H4 (cell line): ENCODE results near the genes MAGEF1, IGF2BP2, CRYGS and ST6GAL1.

- RAMPAGE, long total RNA = no peak
These were observed at the start of gene MAGEF1 for GRCh38 chr3:184711767-184712592. TSS of gene MAGEF1 (minus strand) at chr3:184712064.

DNA sequence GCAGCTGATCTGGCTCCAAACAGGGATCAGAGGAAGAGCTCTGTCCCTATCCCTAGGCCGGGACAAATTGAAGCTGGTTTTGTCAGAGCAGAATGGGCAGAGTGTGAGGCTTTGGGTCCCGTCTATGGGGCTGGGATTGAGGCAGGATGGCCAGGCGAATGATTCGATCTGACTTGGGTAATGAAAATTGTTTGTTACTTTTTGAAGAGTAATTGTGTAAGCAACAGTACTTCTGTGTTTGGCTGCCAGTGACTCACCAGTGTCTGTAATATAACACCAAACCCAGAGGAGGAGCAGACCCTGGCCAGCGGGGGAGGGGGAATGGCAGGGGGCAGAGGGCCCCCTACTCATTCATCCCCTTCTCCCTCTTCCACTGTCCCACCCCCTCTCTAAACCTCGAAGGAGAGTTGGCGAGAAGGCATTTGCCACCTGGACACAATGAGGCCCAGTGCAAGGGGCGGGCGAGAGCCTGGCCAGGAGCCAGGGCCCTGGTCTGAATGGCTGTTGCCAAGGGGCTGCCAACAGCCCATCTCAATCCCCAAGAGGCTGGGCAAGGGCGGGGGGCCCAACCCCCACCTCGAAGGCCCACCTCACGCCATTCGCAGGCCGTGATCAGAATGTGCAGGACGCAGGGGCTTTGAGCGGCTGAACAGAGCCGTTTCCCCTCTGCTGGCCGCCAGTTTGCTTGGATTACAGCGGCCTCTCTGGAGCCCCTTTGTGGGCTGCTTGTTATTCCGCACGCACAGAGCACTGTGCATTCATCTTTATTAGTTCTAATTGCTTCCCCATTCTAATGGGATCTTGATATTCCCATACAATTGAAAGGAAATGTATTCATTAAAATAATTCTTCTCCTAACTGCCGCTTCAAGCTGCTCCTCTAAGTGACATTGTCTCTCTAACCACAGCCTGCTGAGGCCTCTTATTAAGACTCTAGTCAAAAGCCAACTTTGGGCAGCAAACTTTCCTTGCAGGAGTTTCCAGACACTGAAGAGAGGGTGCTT is 5.2 kb upstream of the MAGEF1 start:
- RAMPAGE, long total RNA = no peak

GRCh38 chr3:184786683-184786970 is 25.3 kb upstream of the VPS8 start:
- RAMPAGE, long total RNA = no peak

- RAMPAGE, long total RNA = no peak
These were observed 83.3 kb downstream of the C3orf70 start for GRCh38 chr3:185069612-185069861.

GRCh38 chr3:185153308-185154053 is 621 bp upstream of the C3orf70 start:
- RAMPAGE, long total RNA = no peak

DNA sequence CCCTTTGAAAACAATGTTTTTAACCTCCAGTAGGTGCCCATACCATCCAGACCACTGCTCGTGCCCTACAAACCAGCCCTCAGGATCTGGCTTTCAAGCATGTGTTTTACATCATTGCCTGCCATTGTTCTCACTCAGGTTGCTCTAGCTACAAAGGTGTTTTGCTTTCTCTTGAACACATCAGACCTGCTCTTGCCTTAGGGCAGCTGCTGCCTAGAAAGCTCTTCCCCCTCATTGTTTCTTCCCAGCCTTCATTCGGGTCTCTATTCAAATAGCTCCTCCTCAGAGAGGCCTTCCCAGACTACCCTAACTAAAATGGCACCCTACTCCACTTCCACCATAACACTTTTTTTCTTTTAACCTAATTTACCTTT is 32.2 kb upstream of the MAP3K13 start:
- RAMPAGE, long total RNA = no peak

DNA sequence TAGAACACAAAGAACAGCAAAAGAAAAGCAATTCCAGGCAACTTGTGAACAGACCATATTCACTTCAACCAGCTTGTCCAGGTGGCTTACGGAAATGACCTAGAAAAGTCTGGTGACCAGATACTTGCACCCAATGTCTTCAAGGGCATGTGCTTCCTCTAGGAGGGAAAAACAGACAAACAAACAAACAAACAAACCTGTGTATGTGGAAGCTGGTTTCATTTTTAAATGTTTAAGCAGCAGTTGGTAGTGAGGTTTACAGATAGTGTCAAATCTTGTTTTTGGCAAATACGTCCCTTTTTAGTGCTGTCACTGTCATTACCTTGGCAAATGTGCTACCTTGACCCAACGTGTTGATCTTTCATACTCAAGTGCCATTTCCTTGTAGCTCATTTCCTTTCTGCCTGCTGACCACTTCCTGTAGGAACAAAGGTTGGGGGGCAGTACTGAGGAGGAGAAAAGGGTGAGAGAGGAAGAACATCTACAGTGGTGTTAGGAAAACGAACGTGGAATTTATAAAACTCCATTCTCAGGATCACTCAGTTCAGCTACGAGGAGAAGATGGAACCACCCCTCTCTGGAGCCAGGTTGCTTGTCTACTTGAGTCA is 15.7 kb downstream of the TMEM41A start:
- RAMPAGE, long total RNA = no peak

DNA sequence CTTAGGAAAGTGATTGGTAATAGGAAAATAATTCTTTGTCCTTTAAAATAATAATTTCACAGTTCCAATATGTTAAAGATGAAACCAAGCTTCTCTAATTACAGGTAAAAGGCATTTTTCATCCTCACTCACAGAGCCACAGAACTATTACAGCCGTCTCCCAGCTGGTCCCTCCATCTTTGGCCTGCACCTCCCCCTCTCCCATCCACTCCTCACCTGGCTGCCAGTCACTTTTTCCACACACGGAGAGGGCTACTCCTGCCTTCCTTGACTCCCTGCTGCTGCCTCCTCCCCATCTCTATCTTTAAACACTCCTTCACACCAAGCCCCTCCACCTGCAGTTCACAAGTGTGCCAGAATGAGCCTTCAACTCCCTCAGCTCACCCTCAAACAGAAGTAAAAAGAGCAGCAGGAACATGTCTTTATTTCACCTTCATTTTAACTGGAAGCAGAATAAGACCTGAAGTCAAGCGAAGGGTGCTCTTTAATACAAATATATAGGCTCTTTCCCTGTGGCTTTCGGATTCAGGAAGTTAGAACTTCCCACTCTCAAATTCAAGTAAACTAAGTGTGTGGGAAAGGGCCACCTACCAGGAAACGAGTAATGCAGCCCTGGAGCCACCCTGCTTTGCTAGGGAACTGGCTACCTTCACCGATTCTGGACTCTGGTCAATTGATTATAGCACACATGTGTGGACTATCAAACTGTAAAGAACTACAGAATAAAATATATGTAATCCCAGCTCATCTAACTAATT is 116.5 kb downstream of the SENP2 start:
- RAMPAGE, long total RNA = no peak

GRCh38 chr3:185709059-185709816 is 115.6 kb downstream of the IGF2BP2 start:
- RAMPAGE, long total RNA = no peak

GRCh38 chr3:185824217-185825083 is at the start of gene IGF2BP2:
TSS of gene IGF2BP2 (minus strand) at chr3:185825042.
- RAMPAGE, long total RNA = start-site peak on the minus strand at chr3:185824997-185825046, 55 reads

DNA sequence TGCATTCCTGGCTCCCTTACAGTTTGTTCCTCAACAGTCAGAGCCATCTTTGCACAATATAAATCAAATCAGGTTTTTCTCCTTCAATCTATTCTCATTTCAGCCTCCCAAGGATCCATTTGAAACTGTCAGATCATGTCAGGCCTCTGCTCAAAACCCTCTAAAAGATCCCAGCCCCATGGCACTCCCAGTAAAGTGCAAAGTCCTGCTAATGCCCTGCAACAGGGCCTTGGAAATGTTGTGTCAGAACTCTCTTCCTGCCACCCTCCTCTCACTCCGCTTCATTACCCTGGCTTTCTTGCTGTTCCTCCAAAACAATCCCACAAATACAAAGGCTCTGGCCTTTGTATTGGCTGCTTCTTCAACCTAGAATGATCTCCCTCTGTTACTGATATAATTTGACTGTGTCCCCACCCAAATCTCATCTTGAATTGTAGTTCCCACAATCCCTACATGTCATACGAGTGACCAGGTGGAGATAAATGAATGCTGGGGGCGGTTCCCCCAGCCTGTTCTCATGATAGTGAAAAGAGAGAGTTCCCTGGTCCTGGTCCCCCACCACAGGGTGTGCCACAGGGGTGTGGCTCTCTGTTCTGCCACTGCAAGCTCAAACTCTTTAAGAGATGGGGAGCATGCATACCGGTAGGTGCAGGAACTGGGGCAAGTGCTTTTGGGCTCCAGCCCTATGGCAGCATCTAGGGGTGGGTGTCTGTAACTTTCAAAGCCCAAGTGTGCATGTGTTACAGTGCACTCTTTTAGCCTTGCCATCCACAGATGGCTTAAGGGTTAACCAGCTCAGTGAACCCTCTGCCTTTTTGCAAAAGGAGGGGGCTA is 22.9 kb upstream of the TRA2B start:
- RAMPAGE, long total RNA = no peak

DNA sequence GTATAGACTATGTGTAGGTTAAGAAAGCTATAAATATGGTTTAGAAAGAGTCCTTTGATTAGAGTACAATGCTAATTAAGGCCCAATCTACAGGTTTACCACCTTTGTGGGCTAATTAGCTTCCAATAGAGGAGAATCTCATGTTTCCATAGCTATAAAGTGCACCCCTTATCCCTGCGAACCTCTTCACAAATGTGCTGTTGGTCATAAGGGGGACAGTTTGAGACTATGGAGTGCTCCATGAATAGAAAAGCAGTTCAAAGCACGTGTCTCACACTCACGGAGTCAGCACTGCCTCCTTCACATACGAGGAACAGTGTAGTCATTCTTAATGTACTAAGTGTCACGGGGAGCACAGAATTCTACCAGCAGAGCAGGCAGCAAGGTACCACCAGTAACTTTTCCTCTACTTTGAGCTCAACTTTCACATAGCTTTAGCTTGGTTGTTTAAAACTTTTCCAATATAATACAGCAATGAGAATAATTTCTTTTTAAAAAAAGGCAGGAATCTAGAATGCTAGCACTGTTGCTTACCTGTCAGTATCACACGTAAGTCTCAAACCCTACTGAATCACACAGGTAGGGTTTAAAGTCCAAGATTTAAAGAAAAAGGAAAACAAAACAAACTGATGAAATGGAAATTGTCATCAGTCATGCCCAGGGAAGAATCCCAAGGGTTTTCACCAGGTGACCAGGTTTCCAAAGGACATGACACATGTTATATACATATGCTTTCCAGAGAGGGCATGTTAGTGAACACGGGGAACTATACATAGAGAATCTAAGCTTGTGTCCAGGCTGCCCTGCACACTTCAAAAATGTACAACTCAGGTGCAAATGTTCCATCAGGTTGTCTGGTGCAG is 61.9 kb downstream of the ETV5 start:
- RAMPAGE, long total RNA = no peak

DNA sequence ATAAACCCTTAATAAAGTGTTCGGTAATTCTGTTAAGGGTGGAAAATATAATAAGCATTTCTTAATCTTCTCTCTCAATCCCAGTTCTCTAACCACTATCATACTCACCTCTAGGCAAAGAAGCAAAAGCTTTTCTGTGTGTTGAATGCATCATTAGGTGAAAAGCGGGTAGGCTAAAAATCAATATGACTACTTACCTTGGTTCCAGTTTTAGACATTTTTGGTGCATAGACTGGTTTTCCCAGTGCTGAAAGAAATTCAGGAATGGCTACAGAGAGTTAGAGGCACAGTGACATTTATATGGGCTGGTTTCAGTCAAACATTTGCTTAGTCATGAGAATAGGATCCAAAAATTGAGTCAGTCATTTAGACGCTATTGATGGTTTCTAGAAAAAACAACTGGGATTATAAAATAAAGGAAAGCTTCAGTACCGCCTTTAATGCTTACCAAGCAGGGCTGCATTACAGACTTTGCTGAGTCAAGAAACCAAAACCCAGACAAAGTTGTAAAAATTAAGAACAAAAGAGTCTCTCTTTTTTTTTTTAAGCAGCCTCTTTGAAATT is at the start of gene CRYGS:
Gene CRYGS (minus strand): TSS at position 272 of the 564 bp plus-strand sequence.
- RAMPAGE, long total RNA = no peak

GRCh38 chr3:186844353-186844562 is 1.7 kb downstream of the ADIPOQ start:
- RAMPAGE, long total RNA = no peak

- RAMPAGE, long total RNA = no peak
These were observed at the start of gene ST6GAL1 for GRCh38 chr3:186929955-186931154. TSS of gene ST6GAL1 (plus strand) at chr3:186930526.

DNA sequence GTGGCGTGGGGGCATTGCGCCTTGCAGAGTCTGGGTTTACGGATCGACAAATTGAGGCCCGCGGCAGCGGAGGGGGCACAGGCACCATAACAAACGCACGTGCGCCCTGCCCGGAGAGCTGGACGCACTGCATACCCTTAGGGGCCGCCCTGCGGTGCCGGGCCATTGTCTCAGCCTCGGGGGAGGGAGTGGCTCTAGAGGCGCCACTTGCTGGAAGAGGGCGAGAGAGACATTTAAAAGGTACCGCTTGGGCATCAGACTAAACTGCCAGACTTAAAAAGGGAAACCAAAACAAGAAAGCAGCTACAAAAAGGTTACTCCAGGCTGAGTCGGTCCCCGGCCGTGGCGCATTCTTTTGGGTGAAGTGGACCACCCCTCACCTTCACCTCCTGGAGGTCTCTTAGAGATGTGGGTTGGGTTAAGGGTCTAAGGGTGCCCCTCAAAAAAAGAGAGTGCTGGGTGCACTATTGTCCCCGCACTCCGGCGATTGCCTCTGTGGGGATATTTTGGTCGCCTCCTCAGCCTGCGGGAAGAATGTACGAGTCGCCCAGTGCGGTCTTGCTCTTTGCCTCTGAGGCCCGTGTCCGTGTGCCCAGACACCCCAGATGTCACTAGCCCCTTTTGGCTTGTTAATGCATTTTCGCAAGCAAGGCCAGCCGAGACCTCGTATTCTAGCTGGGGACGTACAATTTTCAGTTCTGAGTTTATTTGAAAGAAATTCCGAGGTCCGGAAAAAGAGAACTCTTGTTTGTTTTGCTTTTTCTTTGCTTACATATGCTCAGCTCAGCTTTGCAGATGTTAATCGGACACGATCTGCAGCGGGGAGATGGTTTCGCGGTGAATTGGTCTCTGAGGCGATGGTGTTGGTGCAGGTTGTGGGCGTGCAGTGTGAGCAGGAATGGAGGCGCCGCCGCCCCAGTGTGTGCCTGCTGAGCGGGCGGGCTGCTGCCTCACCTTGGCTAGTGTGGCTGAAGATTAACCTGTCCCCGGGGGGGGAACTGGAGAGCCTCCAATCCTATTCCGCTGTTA is 1.1 kb downstream of the ST6GAL1 start:
- RAMPAGE, long total RNA = no peak

GRCh38 chr3:186969768-186970027 is 39.4 kb downstream of the ST6GAL1 start:
- RAMPAGE, long total RNA = no peak

- RAMPAGE, long total RNA = no peak
These were observed 97.9 kb downstream of the RPL39L start for GRCh38 chr3:187041421-187041780.

DNA sequence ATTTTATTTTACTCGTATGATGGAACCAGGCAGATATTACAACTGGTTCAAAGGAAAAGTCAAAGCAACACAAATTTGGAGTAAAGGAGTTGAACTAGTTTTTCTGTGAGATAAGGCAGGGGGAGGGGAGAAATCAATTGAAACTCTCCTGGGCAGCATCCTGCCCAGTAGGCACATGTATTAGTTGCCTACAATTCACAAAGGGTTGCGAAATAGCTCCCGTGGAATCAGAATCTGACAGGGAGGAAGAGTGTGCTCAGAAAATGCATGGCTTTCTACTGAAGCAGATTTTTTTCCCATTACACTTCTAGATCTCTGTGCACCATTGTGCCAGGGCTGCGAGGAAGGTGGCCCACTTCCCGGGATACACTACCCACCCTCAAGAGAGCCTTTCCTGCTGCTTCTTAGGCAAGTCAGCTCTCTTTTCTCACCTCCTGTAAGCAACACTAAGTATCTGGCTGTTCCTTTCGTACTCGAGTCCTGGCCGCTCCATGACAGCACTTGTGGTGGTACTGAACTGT is 75.0 kb downstream of the RPL39L start:
- RAMPAGE, long total RNA = no peak

DNA sequence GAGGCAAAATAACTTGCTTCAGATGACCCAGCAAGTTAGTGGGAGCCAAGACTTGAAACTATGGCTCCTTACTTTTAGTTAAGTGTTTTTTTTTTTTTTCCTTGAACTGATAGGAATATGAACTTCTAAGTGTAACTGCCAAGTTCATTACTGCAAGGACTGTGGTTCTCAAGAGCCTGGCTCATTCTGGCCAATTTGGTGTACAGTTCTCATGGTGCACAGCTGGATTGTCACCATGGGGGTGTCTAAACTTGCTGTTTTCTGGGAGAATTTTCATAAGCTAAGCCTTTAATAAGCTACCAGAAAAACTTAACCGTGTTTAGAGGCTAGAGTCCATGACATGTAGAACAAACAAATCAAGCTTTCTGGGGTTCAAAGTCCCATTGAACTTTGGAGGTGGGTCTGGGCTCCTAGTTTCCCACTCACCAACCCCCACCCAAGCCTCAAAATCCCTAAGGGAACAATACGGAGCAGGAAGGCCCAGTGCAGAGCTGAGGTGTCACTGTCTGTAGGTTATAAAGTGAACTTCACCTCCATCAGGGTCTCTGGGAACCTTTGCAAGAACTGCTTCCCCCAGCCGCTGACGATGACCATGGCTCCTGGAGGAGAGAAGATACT is 25.4 kb downstream of the RTP1 start:
- RAMPAGE, long total RNA = no peak